HCT116 (cell line): Measurements from ENCODE around the gene NEUROG3.

GRCh38 chr10:68340541-68341403 lies 8.0 kb upstream of the PBLD start:
- RRBS = no CpG with 5 or more reads among the region's 11 CpGs

DNA sequence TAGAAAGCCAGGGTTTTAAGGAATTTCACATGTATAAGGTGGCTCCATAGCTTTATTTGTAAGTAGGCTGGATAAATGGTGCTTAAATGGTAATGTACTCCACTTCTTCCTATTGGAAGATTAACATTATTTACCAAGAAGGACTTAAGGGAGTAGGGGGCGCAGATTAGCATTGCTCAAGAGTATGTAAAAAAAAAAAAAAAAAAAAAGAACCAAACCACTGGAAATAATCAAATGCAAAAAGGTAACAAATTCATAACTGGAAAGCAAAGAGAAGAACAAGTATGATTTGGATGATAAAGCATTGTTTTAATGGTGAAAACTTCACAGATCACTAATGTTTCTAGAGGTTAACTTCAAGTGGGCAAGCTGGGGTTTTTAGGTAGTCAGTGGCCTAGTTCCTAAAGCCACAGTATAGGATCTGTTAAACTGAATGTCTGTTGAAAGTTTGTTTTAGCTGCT lies 5.1 kb upstream of the KIFBP start:
- RRBS = no CpG with 5 or more reads among the region's 1 CpG

DNA sequence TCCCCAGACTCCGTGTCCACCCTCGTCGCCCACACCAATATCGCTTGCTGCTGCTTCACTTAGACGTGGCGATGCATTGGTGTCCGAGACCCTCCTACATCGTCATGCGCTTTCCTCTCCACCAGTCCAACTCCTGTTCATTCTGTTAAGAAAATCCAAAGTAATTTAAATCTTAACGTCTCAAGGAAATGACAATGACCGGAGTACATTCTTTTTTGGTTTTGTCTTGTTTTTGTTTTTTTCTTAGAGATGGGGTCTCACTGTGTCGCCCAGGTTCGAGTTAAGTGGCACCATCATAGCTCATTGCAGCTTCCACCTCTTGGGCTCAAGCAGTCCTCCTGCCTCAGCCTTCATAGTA lies 846 bp downstream of the KIFBP start:
- RRBS = no CpG with 5 or more reads among the region's 13 CpGs

GRCh38 chr10:69047466-69048034 lies 40.4 kb upstream of the SRGN start:
- RRBS = 98% methylated on average over 3 of the region's 9 CpGs

- RRBS = no CpG with 5 or more reads among the region's 9 CpGs
Measured at GRCh38 chr10:69072718-69073475, 15.0 kb upstream of the SRGN start.

DNA sequence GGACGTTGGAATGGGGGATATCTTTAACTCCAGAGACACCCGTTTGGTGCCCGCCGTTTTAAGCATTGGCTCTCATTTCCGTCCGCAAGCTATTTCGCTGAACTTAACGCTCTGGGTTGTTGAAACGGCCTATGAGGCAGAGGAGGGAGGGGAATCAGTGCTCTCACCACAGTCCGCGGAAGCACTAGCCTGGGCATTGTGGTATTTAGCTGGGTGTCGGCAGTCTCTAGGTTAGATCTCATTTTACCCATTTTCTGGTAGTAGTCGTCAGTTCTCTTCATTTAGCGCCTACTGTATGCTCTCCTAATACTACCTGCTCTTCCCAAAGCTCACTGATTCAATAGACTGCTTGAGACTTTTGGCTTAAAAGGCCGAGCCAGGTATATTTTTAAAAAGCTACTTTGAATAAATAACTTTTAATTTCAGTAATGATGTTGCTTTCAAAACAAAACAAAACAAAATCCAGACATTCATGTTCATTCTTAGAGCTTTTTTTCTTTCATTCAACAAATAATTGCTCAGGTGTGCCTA lies 922 bp downstream of the VPS26A start:
- RRBS = no CpG with 5 or more reads among the region's 15 CpGs

- RRBS = no CpG with 5 or more reads among the region's 2 CpGs
Measured at GRCh38 chr10:69316477-69316702, 2.3 kb upstream of the HK1 start.

- RRBS = no CpG with 5 or more reads among the region's 9 CpGs
Measured at GRCh38 chr10:69349087-69349916, 30.7 kb downstream of the HK1 start.

GRCh38 chr10:69384107-69384744 lies 32.5 kb downstream of the TACR2 start:
- RRBS = no CpG with 5 or more reads among the region's 11 CpGs

DNA sequence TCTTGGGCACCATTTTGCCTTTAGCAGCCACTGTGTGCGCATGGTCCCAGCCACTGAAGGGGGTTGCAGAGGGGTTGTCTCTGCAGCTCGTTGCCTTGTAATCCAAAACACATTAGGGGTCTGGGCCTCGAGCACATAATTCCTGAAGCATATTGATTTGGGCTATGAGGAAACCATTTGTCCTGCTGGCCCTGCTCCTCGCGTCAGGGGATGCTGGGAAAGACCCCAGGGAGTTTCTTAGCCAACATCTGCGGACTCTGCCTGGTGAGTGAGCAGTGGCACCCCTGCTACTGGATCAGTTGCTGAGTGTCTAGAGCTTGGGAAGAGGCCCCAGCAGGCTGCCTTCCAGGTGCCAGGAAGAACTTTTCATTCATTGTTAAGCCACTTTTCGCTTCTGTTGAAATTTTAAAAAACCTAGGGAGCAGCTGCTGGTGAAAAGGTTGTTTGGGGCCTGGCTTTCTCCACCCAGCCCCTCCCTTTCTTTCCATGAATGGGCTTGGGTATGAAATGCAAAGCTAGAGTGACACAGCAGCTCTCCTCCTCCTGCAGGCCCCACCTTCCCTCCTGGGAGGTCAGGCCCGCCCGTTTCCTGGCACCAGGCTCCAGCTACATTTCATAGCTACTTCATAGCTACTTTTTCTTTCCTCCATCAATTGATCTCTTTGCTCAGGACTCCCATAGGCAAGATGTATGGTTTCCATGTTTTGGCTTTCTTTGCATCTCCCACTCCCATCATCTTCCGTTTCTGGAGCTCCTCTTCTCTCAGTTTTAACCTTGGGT lies 26.8 kb downstream of the TACR2 start:
- RRBS = no CpG with 5 or more reads among the region's 10 CpGs

DNA sequence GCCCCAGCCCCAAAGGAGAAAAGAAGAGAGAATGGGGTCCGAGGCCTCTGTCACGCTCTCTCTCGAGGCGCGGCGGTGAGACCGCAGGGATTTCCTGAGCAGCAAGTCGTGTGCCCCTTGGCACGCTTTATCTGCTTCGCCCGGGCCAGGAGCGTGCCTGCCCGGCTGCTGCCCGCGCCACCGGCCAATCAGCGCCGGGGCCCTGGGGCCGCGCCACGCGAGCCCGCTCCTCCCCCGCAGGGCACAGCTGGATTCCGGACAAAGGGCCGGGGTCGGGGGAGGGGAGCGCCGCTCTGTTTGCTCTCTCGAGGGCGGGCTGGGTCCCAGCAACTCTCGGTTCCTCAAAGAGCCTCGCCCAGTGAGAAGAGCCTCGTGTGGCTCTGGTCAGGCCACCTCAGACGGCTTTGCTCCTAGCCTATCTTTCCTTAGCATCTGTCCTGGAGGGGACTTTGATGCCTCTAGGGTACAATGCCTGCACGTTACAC lies at the start of gene NEUROG3:
TSS of gene NEUROG3 (minus strand) at position 100 of the 485 bp plus-strand sequence.
- RRBS = 87% methylated on average over 8 of the region's 36 CpGs

GRCh38 chr10:69646246-69646731 lies 16.2 kb downstream of the FAM241B start:
- RRBS = no CpG with 5 or more reads among the region's 9 CpGs

- RRBS = no CpG with 5 or more reads among the region's 2 CpGs
Measured at GRCh38 chr10:69883427-69883872, 81.7 kb downstream of the COL13A1 start.

- RRBS = no CpG with 5 or more reads among the region's 6 CpGs
Measured at GRCh38 chr10:69901573-69902118, 99.9 kb downstream of the COL13A1 start.

DNA sequence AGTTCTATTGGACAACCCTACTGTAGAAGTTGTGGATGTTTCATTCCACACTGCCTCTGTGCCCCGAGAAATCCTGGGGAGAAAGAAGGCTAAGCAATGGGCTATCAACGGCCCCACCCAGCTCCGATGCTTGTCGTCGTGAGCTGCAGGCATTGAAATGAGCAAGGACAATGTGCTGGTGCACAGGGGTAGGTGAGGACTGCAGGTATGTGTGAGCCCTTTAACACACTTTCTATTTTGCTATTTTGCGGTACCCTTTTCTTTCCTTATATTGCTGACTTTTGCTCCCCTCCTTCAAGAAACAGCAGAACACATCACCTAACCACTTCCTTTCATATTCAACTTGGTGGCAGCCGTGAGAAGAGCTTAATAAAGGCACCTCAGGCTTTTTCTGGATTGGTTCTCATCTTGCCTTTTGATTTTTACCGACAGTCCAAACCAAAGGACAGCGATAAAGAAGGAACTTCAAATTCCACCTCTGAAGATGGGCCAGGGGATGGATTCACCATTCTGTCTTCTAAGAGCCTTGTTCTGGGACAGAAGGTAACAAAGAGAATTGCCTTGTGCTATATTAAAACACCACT lies 39.2 kb downstream of the AIFM2 start:
- RRBS = no CpG with 5 or more reads among the region's 9 CpGs

GRCh38 chr10:70355376-70355866 lies 27.0 kb downstream of the LRRC20 start:
- RRBS = no CpG with 5 or more reads among the region's 13 CpGs

DNA sequence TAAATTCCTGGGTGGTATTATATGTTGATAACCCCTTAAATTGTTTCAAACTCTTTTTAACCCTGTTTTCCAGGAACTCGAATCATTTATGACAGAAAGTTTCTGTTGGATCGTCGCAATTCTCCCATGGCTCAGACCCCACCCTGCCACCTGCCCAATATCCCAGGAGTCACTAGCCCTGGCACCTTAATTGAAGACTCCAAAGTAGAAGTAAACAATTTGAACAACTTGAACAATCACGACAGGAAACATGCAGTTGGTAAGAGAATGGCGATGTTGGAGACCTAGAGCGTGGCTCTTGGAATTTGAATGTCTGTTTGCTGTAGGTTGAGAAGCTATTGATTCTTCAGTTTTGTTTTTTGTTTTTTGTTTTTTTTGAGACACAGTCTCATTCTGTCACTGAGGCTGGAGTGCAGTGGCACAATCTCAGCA lies 15.9 kb downstream of the EIF4EBP2 start:
- RRBS = no CpG with 5 or more reads among the region's 6 CpGs

- RRBS = 90% methylated on average over 2 of the region's 13 CpGs
Measured at GRCh38 chr10:70500578-70501385, 22.2 kb downstream of the PALD1 start.

DNA sequence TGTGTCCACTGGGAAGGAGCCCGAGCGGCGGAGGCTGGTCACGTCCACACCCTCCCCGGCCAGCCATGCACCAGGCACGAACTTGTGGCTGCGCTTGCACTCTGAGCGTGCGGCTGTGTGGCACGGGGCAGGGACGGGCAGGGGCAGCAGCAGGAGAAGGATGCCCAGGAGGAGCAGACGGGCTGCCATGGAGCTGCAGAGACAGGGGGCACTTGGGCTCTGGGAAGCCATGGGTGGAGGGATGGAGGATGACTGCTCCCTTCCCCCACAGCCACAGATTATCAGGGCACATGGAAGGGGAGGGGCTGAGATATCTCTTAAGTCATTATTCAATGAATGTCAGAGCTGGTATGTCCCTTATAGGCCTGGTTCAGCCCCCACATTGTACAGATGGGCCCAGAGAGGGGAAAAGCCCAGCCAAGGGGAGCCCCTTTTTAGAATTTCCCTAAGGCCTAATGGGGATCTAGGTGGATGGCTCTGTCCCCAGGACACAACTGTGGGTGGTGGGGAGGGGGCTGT lies 1.8 kb downstream of the PRF1 start:
- RRBS = no CpG with 5 or more reads among the region's 12 CpGs